Testis (tissue), 5 donors: Measurements from ENCODE around the genes STK32A, JAKMIP2, SPINK1 and SPINK7.

GRCh38 chr5:145965577-145966335, 29.4 kb downstream of the SH3RF2 start:
- PRO-cap, 3 experiments = peak in 3 of 3 experiments; most common plus-strand start chr5:145966076 (in 3); most common minus-strand start chr5:145966000 (in 1)
- RAMPAGE, long total RNA, 2 experiments = no peak in any of the 2 experiments
- RRBS = no CpG with 5 or more reads among the region's 7 CpGs

GRCh38 chr5:145973658-145974610, 37.6 kb downstream of the SH3RF2 start:
- PRO-cap, 3 experiments = no peak in any of the 3 experiments
- RAMPAGE, long total RNA, 2 experiments = no peak in any of the 2 experiments
- RRBS = no CpG with 5 or more reads among the region's 4 CpGs

- PRO-cap, 3 experiments = no peak in any of the 3 experiments
- RAMPAGE, long total RNA, 2 experiments = no peak in any of the 2 experiments
- RRBS = no CpG with 5 or more reads among the region's 6 CpGs
These were observed 984 bp downstream of the TCERG1 start for GRCh38 chr5:146448052-146448582.

DNA sequence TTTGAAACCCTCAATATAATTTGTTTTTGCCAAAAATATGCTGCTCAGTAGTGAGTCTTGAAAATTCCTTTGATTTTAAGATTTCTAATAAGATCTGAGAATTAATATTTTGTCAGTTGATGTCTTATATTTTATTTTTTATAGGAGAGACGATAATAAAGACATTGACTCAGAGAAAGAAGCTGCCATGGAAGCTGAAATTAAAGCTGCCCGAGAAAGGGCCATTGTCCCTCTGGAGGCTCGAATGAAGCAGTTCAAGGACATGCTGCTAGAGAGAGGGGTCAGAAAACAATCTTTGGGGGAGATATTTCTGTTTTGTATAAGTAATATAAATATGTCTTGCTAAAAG, 33.6 kb downstream of the GPR151 start:
- PRO-cap, 3 experiments = no peak in any of the 3 experiments
- RAMPAGE, long total RNA, 2 experiments = no peak in any of the 2 experiments
- RRBS = no CpG with 5 or more reads among the region's 3 CpGs

DNA sequence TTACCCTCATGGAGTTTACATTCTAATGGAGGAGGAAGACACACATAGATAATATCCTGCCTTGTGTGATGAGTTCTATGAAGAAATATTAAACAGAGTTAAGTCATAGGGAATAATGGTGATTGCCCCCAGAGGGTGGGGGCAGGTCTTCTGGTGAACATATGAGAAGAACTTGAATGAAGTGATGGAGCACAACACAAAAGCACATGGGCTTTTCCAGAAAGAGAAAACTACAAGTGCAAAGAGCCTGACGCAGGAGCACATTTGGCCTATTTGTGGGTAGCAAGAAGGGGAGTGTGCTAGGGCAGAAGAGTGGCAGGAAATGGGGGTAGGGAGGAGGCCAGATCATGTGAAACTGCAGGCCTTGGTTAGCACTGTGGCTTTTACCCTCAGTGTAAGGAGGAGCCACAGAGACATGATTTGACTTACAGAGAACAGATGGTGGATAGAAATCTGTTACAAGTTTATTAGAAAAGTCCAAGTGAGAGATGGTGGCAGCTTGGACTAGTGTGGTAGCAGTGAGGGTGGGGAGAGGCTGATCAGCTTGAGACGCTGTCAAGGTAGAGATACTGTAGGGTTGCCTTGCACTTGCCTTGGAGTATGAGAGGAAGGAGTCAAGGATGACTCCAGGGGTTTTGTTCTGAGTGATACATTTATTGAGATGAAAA, 126.8 kb downstream of the PPP2R2B start:
- PRO-cap, 3 experiments = no peak in any of the 3 experiments
- RAMPAGE, long total RNA, 2 experiments = no peak in any of the 2 experiments
- RRBS = no CpG with 5 or more reads among the region's 2 CpGs

DNA sequence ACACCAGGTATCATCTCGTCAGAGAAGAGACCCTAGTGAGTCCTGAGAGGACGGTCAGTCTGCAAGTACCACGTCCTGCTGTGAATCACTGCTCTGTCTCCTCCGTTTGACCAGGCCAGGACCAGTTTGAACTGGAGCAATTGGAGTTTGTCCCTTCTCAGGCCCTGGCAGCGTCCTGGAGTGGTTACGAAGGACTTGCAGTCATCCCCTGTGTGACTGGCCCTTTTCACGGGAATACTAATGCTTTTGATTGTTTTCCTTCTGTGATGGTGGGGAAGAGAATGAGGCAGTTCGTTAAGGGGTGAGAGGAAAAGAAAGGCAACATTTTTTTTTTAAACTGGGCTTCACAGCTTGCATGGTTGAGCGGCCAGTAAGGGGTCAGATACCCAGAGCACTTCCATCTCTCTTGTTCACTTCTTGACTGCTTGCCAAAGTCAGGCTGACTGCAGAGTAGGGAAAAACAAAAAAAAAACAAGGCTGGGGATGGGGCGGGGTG, 153.5 kb upstream of the STK32A start:
- PRO-cap, 3 experiments = no peak in any of the 3 experiments
- RAMPAGE, long total RNA, 2 experiments = no peak in any of the 2 experiments
- RRBS = no CpG with 5 or more reads among the region's 10 CpGs

GRCh38 chr5:147234357-147235212, at the start of gene STK32A:
Gene STK32A (plus strand): TSS chr5:147235026.
- PRO-cap, 3 experiments = peak in 3 of 3 experiments; most common plus-strand start chr5:147235026 (in 1); most common minus-strand start chr5:147234930 (in 3)
- RAMPAGE, long total RNA, 2 experiments = start-site peak on the plus strand in 2 of 2 experiments, at chr5:147234940-147235089 at its widest, 19 to 20 reads per replicate
- RRBS = 1% methylated on average over 22 of the region's 57 CpGs

- PRO-cap, 3 experiments = no peak in any of the 3 experiments
- RAMPAGE, long total RNA, 2 experiments = no peak in any of the 2 experiments
- RRBS = 4% methylated on average over 2 of the region's 23 CpGs
These were observed 57.0 kb downstream of the DPYSL3 start for GRCh38 chr5:147452936-147453293.

DNA sequence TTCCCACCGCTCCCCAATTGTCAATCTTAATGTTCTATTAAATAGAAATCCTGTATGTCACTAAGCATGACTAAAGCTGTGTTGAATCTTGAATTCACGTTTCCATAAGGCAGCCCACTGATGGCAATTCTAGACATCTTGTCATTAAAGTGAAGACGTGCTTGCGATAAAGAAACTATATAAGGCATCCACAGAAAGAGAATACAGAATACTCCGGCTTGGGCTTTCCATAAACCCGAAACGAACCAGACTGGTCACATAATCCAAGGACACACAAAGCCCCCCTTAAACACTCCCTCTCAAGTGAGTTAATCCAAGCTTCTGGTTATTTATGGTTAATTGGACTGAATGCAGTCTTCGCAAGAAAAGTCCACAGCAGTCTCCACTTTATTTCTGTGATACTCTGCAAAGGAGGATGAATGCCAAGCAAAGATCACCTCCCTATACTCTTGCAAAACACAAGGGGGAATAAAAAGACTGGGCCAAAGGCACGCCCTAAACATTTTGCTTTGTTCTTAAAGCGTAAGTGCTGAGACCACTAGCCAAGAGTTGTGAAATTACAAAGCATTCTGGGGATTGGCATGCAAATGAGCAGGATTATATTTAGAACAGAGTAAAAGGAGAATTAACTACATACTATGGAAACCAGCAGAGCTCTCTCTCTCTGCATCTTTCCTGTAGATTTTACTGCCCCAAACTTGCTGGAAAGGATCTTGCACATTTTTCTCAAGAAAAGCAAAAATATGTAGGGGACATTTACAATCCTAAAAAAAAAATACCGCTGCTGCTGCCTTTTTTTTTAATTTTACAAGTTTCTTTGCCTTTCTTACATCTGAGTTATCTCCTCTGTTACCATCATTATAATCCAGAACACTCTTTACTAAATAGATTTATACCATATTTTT, 54.6 kb downstream of the DPYSL3 start:
- PRO-cap, 3 experiments = peak in 3 of 3 experiments; most common plus-strand start position 632 of the sequence (in 2); most common minus-strand start position 445 of the sequence (in 2)
- RAMPAGE, long total RNA, 2 experiments = no peak in any of the 2 experiments
- RRBS = no CpG with 5 or more reads among the region's 11 CpGs

DNA sequence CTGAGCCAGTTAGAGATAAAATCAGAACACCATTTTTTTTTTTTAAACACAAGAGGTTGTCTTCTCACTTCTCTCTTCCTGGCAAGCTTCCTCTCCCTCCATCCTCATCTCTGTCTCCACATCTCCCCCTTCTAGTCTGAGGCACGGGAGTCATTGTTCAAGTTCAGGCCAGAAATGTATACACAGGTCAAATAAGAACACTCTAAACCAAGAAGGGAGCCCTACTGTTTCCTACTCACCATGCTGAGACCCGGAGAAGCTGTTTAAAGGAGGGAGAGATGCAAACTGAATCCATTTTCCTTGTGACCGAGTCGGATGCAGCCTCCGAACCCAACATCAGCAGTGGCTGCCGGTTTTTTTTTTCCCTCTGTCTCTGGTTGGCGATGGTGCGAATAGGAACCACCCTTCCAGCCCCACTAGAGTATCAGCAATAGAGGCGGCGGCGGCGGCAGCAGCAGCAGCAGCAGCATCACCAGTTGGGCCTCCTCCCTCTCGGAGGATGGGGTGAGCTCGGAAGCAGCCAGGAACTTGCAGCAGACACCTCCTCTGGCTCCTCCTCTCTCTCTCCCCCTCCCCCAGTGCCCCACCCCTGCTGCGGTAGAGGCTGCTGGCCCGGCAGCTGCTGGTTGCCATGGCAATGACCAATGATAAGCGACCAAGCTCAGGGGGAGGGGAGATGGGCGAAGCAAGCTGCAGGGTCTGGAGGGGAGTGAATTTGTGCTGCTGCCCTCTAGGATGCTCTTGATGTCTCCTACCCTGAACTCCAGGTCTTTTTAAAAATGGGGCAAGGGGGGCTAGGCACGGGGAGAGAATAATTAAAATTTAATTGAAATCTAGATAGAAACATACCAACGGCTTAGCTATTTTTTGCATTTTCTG, at the start of gene JAKMIP2:
JAKMIP2 (minus strand) TSS at position 512 of the 879 bp plus-strand sequence.
- PRO-cap, 3 experiments = peak in 2 of 3 experiments; most common minus-strand start position 501 of the sequence (in 1)
- RAMPAGE, long total RNA, 2 experiments = start-site peak on the minus strand in 2 of 2 experiments, centred at positions 536 to 539 of the sequence, 61 to 86 reads per replicate
- RRBS = 2% methylated on average over 3 of the region's 20 CpGs

- PRO-cap, 3 experiments = no peak in any of the 3 experiments
- RAMPAGE, long total RNA, 2 experiments = no peak in any of the 2 experiments
- RRBS = no CpG with 5 or more reads among the region's 4 CpGs
These were observed at the start of gene SPINK1 for GRCh38 chr5:147831362-147832011. Gene SPINK1 (minus strand): TSS chr5:147831671.

DNA sequence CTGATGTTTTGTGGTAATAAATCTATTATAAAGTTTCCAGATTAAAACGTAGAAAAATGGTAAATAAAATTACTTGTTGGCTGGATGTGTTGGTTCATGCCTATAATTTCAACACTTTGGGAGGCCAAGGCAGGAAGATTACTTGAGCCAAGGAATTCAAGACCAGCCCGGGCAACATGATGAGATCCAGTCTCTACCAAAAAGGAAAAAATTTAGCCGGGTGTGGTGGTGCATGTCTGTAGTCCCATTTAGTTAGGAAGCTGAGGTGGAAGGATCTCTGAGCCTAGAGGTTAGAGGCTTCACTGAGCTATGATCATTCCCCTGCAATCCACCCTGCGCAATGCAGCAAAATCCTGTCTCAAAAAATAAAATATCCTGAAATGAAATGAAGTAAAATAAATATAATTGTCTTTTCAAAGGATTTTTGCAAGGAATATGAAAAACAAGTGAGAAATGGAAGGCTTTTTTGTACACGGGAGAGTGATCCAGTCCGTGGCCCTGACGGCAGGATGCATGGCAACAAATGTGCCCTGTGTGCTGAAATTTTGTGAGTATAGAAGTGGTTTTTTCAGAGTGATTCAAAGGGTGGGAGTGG, 30.3 kb downstream of the SPINK5 start:
- PRO-cap, 3 experiments = no peak in any of the 3 experiments
- RAMPAGE, long total RNA, 2 experiments = no peak in any of the 2 experiments
- RRBS = no CpG with 5 or more reads among the region's 7 CpGs

DNA sequence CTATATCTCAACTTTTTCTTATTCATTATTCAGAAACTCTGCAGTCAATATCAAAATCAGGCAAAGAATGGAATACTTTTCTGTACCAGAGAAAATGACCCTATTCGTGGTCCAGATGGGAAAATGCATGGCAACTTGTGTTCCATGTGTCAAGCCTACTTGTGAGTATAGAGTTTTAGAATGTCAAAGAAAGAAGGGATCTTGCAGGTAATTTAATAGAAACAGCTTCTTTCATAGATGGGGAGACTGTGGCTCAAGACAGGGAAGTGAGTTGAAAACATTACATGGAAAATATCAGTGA, 34.0 kb downstream of the SPINK5 start:
- PRO-cap, 3 experiments = no peak in any of the 3 experiments
- RAMPAGE, long total RNA, 2 experiments = no peak in any of the 2 experiments
- RRBS = no CpG with 5 or more reads among the region's 1 CpG

DNA sequence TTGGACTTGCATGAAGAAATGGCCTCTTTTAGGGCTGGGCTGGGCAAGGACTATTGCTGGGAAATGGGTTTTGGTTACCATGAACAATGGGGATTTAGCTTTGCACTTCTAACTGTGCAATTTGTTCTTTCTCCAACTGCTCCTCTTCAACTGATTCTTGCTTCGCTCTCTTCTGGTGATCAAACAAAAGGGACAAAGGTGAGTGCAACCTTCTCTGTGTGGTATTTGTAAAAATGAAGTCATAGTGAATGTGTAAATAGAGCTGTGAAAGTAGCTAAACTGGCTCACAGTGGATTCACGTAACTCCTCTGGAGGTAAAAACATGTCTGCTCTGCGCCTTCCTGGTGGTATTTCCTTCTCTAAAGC, 21.0 kb upstream of the SPINK14 start:
- PRO-cap, 3 experiments = no peak in any of the 3 experiments
- RAMPAGE, long total RNA, 2 experiments = no peak in any of the 2 experiments
- RRBS = no CpG with 5 or more reads among the region's 3 CpGs

DNA sequence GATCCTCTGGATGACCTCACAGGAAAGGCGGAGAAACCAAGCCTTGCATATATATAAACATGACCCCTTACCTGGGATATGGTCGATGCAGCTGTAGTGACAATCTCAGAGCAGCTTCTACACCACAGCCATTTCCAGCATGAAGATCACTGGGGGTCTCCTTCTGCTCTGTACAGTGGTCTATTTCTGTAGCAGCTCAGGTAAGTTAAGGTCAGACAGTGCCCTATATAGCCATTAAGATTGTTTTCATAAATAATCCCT, at the start of gene SPINK7:
SPINK7 (plus strand) TSS at position 79 of the 261 bp plus-strand sequence.
- PRO-cap, 3 experiments = no peak in any of the 3 experiments
- RAMPAGE, long total RNA, 2 experiments = no peak in any of the 2 experiments
- RRBS = no CpG with 5 or more reads among the region's 2 CpGs

GRCh38 chr5:148416805-148417384, 33.1 kb downstream of the FBXO38 start:
- PRO-cap, 3 experiments = no peak in any of the 3 experiments
- RAMPAGE, long total RNA, 2 experiments = no peak in any of the 2 experiments
- RRBS = no CpG with 5 or more reads among the region's 7 CpGs

GRCh38 chr5:148473637-148474470, 90.1 kb downstream of the FBXO38 start:
- PRO-cap, 3 experiments = no peak in any of the 3 experiments
- RAMPAGE, long total RNA, 2 experiments = no peak in any of the 2 experiments
- RRBS = no CpG with 5 or more reads among the region's 10 CpGs

DNA sequence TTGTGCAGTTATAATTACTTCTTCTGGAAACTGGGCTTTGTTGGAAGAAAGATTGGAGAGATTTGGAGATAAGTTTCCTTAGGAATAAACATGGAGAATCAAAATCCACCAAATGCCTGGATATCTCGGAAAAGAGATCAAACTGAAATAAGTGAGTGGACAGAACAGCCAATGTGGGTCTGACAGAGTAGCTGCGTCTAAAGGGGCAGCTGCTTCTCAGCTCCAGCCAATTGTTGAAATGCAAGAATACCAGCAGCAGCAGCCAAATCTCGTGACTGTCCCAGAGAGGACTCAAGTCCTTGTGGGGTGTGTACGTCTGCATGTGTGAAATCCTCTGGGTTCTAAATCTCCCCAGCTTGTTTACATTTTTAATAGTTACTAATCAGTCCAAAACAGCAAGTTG, 85.6 kb upstream of the ADRB2 start:
- PRO-cap, 3 experiments = no peak in any of the 3 experiments
- RAMPAGE, long total RNA, 2 experiments = no peak in any of the 2 experiments
- RRBS = no CpG with 5 or more reads among the region's 4 CpGs

GRCh38 chr5:148825462-148825965, 897 bp upstream of the ADRB2 start:
- PRO-cap, 3 experiments = peak in 1 of 3 experiments; most common plus-strand start chr5:148825896 (in 1)
- RAMPAGE, long total RNA, 2 experiments = no peak in any of the 2 experiments
- RRBS = no CpG with 5 or more reads among the region's 9 CpGs

GRCh38 chr5:149125328-149125814, 15.9 kb upstream of the ABLIM3 start:
- PRO-cap, 3 experiments = no peak in any of the 3 experiments
- RAMPAGE, long total RNA, 2 experiments = no peak in any of the 2 experiments
- RRBS = no CpG with 5 or more reads among the region's 11 CpGs